Bronchus fibroblast of lung (primary cell): Measurements from ENCODE around the gene SNX20.

DNA sequence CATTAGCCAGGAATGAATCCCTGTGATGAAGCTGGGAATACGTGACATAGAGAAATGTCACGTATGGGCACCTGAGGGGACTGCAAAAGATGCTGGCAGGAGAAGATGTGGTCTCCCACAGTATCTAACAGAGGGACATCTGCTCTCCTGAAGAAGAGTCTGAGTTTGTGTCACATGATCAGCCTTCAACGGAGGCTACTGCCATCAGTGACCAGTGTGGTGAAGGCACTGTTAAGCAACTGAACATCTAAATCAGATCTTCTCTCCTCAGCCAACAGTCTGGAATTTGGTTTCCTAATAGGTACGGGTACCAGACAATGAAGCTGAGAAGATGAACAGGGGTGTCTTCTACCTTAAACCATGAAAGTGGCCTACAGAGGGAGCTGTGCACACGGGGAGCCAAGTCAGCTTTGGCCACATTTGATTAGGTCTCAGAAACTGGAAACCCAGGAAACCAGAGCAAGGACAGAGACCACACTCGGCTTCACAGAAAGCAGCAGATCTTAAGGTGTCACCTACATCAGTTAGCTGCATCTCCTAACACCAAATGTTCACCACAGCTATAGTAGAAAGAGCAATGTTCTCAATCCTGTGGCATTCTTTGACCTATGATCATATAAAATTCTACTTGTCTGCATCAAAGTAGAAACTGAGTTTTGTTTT is 41.8 kb downstream of the BRD7 start:
- RAMPAGE, long total RNA = no peak

DNA sequence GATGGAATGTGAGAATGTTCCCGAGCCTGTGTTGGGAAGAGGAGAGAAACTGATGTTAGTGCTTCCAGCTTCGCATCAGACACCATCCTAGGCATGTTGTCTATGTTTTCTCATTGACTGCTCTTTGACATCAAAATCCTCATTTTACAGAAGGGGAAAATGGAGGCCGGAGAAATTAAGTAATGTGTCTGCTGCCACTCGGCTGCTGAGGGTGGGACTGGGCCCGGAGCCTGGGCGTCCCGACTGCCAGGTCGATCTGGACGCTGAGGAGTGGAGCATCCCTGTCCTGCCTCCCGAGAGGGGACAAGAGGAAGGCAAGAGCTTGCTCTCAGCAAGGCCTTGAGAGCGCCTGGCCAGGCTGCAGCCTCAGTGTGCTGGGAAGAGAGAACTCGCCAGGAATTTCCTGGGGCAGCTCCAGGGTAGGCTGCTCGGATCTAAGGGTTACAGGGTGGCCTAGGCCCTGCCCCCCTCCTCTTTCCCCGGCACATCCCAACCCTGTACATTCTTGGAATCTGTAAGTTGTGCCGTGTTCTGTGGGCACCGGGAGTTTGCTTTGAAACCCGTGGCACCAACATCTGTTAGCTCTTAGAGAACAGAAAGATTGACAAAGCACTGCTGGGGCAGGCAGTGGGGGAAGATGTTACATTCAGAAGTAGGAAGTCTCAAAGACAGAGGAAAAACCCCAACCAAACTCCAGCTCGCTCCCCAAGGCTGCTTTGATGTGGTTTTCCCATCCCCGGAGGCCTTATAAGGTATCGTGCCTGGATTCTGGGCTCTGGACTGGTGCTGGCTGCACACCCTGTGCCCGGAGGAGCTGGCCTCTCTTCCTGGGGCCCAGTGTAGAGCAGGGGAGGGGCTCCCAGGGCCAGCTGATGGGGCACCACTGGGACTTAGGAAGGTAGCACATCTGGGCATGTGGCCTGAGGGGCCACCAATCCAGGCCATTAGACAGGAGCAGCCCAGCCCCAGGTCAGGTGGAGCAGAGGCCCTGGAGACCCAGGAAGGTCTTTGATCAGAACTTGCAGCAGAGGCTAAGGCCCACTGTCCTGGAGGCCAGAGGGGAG is 55.1 kb downstream of the NKD1 start:
- RAMPAGE, long total RNA = no peak

GRCh38 chr16:50666564-50667084 is 14.5 kb downstream of the SNX20 start:
- RAMPAGE, long total RNA = no peak

DNA sequence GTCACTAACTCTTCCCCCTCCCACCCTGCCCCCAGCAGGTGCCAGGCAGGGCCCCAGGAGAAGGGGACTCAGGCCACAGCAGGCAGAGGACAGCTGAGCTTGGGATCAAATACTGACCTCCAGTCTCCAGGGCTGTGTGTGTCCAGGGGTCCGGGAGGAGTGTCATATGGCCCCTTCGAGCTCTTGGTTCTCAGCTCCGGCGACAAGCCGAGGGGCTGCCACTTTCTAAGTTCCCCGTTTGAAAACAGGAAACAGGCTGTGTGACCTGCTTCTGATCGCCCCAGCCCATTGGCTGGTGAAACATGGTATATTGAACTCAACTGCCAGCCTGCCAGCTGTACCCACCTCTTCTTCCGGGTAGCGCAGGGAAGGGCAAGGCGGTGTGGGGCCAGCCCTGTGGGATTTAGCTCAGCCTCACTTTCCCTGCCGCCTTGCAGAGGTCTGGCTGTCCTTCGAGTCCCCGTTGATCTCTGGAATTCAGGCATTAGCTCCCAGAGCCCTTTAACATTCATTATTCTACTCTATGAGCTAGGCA is at the start of gene SNX20:
SNX20 (minus strand) TSS at position 240 of the 535 bp plus-strand sequence.
- RAMPAGE, long total RNA = no peak

- RAMPAGE, long total RNA = no peak
These were observed 6.3 kb downstream of the NOD2 start for GRCh38 chr16:50699678-50700163.

DNA sequence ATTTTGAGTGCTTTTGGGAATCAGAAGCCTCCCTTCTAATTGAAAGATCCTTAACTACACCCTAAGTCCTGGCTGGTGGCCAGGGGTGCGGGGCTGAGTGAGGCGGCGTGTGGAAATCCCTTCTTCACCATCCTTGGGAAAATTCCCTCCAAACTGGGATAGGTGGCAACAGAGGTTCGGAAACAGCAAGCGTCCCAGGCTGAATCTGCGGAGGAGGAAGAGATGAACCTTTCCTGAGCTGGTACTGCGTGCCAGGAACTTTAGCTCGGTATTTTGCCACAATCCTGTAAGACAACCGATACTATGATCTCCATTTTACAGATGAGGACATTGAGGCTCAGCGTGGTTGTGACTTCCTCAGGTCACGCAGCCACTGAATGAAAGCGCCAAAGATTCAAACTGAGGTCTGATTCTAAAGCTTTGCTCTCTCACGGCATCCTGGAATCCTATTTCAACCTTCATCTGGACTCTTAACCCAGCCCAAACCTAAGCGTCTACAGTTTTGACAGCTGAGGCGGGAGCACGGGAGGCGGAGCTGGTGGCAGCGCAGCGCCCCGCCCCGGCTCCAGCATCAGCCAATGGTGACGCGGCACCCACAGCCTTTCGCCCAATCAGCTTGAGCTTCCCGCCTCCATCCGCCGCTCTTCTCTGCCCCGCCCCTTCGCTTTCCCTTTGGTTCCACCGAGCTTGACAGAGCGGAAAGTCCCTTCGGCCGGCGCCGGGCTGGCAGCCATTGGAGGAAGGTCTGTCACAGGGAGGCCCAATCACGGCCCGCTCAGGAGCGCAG is 493 bp upstream of the CYLD start:
- RAMPAGE, long total RNA = no peak

DNA sequence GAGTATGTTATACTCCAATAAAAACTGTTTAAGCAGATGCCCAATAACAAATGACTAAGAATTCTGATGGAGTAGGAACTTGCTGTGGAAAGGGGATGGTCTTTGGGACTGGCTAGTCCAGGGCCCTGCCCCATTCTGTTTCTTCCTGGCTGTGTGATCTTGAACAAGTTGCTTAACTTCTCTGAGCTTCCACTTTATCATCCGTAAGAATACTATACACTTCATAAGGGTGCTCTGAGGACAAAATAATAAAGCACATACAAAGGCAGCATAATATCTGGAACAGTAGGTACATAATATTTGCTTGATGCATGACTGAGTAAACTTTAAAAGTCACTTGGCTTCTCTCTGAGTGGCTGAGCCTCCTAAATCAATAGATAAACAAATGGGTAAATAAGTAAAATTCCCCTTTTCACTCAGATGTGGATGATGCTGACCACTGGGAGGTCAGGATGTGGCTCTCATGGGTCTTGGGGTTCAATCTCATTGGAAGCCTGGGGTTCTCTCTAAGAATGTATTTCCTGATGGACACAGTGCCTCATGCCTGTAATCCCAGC is 98.6 kb downstream of the SALL1 start:
- RAMPAGE, long total RNA = no peak

GRCh38 chr16:51058405-51058914 is 92.6 kb downstream of the SALL1 start:
- RAMPAGE, long total RNA = no peak

- RAMPAGE, long total RNA = no peak
These were observed 252.0 kb upstream of the SALL1 start for GRCh38 chr16:51403023-51403487.

DNA sequence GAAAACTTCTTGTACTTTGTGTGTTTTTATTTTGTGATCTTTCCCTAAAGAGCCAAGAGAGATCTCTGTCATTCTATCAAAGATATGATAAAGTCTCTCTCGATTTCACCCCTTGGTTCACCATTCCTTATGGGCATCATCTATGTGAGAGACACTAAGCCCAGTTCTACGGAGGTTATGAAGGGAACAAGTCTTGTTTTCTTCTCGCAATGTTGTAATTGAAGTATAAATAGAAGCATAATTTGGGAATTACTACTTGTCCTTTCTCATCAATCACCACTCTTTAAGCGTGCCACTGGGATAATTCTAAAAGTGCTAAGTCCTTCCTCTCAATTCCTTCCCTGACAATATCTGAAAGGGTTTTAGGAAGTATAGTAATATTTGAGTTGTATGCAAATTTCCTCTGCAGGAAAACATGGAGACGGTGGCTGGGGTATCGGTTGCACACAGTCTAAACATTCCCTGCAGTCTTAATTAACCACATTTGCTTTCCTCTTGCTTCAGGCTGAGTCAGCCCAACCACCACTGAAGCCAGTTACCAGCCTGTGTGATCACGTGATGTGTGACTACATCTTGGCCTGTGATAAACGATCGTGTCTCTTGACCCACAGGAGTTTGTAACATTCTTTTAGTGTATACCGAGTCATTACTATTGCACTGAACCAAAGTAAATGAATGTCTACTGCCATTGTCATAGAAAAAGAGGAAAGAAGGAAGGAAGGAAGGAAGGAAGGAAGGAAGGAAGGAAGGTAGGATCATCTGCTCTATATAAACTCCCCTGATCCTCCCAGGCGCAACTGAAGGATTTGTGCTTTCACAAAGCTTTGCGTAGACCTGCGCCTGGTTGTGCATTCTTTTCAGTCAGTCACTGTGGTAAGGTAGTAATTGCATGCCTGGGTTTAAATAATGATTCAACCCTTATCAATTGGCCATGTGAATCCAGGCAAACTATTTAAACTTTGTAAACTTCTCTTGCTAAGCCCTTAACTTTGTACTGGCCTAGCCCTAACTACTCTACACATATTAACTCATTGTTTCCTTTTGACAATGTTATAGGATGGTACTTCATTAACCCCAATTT is 280.5 kb upstream of the SALL1 start:
- RAMPAGE, long total RNA = no peak

- RAMPAGE, long total RNA = no peak
These were observed 373.8 kb upstream of the SALL1 start for GRCh38 chr16:51524817-51525386.

- RAMPAGE, long total RNA = no peak
These were observed 441.5 kb upstream of the SALL1 start for GRCh38 chr16:51592507-51592990.

GRCh38 chr16:51742969-51743372 is 591.9 kb upstream of the SALL1 start:
- RAMPAGE, long total RNA = no peak

- RAMPAGE, long total RNA = no peak
These were observed 610.9 kb upstream of the SALL1 start for GRCh38 chr16:51761866-51762436.

- RAMPAGE, long total RNA = no peak
These were observed 54.1 kb downstream of the TOX3 start for GRCh38 chr16:52492742-52493301.

DNA sequence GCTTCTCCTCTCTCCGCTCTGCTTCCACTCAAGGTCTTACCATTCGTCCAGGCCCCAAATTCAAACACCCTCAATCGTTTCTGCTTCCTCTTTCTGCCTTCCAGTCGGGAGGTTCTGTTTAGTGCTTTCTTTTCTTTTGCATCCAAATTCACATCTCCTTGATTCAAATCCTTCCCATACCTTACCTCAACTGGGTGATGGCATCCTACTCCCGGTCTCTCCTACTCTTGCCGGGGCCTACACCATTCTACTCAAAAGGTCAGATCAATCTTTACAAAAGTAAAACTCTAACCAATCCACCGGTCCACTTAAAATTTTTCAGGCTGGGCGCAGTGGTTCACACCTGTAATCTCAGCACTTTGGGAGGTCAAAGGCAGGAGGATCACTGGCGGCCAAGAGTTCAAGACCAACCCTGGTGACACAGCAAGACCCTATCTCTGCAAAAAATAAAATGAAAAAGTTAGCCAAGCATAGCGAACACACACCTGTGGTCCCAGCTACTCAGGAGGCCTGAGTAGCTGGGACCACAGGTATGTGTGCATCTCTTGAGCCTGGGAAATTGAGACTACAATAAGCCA is 7.1 kb downstream of the TOX3 start:
- RAMPAGE, long total RNA = no peak

DNA sequence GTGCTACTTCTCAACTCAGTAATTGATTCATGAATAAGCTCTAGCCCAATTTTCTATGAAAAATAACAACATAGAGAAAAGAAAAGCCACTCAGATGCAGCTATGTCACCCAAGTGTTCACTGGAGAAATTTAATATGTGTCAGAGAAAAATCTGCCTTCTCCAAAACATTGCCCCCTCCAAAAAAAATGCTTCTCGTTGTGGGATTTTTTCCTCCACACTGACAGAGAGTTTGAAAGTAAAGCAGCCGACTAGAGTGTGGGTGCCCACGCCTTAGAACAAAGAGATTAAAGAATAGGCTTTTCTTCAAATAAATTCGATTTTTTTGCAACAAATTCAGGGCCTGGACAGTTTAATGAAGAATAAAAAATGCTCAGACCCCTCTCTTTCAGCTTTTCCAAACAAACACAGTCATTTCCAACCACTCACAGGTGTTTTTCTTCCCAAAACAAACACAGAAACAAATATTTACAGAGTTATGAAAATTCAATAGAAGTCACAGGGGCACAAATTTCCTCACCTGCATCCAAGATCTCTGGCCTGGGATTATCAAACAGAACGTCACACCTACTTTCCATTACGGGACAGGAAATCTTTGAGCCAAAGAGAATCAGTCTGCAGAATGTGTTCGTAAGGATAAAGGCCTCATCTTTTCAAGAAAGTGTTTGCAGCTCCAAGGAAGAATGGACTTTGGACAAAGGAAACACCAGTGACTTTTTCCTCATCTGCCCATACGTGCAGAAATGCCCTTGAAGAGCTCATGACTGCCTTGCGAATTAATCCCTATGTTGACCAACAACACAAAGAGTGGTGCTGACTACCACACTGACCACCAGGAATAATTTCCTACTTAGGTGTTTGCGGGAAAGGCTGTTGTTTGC is 31.2 kb upstream of the TOX3 start:
- RAMPAGE, long total RNA = no peak

DNA sequence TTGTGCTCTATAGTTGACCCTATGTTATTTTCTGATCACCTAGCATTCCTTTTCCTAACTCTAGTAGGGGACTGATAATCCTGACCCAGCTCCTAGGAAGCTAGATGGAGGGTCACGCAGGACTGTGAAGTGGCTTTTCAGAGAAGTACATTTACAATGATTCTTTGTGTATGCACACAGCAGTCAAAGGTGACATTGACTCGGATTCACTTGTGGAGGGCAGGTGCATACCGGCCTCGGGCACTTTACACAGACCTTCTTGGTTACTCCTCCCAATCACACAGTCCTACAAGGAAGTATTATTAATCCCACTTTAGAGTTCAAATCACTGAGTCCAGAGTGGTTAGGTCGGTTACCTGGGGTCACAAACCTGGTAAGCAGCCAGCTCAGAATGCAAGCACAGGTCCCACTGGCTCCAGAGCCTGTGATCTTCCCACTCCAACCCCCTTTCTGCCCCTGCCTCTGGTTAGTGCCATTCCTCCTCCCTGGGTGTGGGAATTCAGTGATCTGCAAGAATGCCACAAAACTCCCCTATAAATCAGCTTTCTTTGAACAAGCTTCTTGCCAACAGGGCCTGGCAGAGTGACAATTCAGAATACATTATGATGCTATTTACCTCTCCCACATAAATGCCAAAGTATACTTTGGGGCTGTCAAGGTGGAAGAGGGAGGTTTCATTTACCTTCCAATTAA is 7.1 kb downstream of the CHD9NB start:
- RAMPAGE, long total RNA = no peak

GRCh38 chr16:53138005-53139257 is 83.6 kb downstream of the CHD9 start:
- RAMPAGE, long total RNA = no peak

DNA sequence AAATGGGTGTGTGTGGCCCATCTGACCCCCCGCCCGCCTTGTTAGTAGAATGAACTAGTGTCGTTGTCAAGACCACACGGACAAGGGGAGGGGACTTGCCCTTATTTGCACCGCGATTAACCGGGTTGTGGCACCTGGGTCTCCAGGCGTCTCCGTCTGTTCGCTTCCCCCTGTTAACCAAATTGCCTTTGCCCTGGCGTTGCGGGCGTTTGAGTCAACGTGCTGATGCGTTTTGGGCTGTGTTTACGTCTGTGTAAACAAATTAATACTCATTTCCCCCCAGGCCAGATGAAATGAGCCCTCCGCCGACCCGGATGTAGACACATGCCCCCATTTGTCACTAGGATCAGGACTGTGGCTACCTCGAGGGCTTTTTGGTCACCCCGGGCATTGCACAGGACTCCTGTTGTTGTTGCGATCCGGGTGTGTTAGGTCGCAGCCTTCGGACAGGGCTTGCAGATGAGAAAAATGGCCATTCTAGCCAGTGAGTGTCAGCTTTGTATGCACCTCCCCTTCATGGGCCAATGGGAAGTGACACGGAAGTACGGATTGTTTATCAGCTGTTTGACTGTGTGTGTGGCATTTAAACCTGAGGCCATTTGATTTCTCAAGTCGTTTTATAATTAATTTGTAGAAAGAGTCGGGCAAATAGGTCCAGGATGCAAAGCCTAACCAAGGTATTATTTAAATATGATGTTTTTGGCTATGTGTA is 953 bp downstream of the RBL2 start:
- RAMPAGE, long total RNA = no peak